ENCODE measurements around a stretch of chr10.

DNA sequence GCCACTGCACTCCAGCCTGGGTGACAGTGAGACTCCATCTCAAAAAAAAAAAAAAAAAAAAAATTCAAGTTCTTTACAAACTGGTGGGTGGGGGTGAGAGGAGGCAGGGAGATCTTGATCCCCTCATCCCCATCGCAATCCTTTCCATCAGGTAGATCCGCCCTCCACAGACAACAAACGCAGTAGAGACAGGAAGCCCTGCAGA, 216.9 kb downstream of the CELF2 start:
- PRO-cap: no peak

DNA sequence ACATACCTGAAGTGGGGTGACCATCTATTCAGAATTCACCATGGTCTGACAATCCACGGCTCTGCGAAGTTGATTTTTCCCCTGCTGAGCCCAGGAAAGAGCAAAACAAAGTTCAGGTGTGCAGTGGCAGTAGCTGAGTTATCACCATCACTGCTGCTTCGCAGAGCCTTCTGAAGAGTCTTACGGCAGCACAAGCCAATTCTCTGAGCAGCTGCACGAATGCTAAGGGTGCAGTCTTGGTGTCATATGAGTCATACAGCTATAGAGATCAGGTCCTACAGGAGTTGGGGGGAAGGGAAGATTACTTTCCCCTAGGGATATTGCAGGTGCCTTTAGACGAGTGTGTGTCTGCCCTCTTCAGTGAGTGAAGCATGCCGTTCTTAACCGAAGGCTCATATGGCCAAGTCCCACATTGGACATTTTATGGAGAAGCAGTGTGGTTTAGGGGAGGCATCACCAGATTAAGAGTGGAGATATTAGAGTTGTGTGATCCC, 227.8 kb downstream of the CELF2 start:
- PRO-cap: no peak

DNA sequence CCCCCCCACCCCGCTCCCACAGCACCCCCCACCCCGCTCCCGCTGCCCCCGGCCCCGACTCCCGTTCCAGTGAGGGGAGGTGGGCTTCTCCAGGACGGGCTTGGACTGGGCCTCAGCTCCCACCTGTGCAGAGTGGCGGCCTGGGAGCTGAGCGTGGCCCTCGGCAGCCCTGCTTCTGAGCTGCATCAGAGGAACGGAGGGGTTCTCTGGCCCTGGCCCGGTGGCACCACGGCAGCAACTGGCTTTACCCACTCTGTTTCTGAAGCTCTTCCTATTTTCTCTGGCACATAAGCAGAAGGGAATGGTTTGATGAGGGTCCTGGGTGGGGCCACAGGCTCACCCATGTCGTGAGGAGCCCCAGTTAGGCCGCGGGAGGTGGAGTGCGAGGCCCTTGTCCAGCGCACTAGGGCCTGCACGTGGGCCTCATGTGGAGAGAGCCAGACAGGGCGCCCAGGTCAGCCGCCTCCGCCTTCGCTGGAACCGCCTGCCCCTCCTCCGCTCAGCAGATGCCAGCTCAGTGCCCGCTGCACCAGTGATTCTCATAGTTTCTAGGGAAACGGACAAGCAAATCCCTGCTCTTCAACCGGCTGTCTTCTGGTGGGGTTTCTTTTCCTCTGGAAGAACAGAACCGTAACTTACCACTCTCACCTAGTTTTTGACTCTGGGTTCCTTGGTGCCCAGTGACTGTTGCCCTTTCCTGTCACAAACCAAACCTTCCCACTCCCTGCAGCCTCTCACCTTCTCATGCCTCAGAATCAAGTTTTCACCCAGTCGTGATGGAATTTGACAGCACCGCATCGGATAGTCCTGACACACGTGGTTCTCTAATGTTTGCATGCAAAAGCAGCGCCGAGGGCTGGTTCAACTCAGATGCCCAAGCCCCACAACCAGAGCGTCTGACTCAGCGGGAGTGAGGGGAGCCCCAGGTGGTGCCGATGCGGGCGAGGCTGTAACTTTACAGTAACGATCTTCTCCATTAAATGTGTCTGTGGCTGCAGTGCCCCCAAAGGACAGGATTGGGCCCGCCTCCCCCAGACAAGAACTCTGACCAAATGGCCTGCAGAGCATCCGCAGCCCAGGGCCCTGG, 284.2 kb downstream of the CELF2 start:
- PRO-cap: no peak

DNA sequence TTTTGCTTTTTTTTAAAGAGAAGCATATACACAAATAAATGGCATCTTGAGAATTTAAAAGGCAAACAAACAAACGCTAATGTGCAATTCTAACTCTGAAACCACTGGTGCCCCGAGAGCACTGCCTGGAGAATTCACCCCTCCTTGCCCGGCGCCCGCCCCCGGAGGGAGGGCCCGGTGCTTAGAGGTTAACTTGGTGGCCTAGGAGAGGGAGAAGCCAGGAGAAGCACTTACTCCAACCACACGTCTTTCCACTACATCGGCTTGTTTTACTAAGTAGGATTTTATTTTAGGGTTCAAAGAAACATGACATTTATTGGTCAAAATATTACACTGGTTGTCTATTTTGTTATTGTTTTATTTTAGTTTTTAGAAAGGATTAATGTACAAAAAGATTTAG, 282.1 kb downstream of the USP6NL start:
- PRO-cap: no peak

DNA sequence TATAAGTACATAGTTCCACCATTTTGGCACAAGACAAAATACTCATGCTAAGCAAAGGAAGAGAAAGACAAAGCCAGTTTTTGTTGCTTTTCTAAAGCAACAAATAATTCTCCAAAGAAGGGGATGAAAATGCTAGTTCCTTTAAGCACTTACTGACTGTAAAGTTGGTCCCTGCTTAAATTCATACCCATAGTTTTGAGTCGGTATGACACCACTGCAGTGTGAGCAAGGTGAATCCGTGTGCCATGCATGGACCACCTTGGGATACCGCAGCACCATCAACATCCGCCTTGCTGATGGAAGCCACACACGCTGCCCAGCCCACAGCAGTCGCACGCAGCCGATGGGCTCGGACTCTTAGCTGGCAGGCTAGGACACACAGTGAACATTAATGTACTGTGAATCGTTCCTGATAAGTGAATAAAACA, 275.6 kb downstream of the USP6NL start:
- PRO-cap: no peak

- PRO-cap: unidirectional peak, plus-strand start at chr10:11525786
These were observed 85.9 kb downstream of the USP6NL start for GRCh38 chr10:11525542-11525999.

DNA sequence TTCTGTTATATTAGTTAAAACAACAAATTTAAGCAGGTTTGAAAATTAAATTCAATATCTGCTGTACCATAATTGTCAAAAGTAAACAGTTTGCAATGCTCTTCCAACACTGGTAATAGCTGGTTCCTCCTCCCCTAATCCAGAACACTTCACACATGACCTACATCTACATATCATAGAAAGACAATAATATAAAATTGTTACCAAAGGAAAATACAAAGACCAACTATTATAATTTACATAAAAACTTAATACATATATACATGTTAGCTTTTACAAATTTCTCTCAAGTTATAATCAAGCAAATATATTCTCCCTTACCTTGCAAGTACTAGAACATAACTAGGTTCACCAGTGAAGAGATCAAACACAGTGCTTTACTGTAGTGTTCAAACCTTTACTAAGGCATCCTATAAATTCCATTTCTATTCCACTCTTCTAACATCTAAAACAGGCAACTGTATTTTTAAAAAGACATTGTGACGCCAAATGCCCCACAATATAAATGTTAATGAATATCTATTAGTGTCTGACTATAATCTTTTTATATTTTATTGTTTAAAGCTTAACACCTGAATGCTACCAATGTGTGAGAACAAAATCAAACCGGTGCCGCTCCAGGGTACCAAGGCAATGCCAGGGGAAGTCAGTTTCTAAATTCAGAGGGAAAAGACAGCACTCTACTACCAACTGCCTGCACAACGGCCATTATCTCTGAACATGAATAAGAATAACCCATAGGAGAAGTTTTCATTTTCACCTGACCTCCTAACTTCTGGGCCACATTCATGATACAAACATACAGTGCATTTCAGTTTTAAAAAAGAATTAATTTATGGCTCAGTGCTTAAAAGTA, 22.0 kb downstream of the USP6NL start:
- PRO-cap: no peak

- PRO-cap: no peak
These were observed 1.0 kb upstream of the USP6NL start for GRCh38 chr10:11612388-11613010.

- PRO-cap: no peak
These were observed 16.6 kb downstream of the ECHDC3 start for GRCh38 chr10:11758716-11759153.

GRCh38 chr10:11824217-11825464, 1.5 kb downstream of the PROSER2 start:
- PRO-cap: no peak

GRCh38 chr10:11831994-11832348, 8.8 kb downstream of the PROSER2 start:
- PRO-cap: no peak

- PRO-cap: no peak
These were observed 71.1 kb downstream of the PROSER2 start for GRCh38 chr10:11894012-11894984.

GRCh38 chr10:12156665-12157245, 27.3 kb downstream of the SEC61A2 start:
- PRO-cap: no peak

DNA sequence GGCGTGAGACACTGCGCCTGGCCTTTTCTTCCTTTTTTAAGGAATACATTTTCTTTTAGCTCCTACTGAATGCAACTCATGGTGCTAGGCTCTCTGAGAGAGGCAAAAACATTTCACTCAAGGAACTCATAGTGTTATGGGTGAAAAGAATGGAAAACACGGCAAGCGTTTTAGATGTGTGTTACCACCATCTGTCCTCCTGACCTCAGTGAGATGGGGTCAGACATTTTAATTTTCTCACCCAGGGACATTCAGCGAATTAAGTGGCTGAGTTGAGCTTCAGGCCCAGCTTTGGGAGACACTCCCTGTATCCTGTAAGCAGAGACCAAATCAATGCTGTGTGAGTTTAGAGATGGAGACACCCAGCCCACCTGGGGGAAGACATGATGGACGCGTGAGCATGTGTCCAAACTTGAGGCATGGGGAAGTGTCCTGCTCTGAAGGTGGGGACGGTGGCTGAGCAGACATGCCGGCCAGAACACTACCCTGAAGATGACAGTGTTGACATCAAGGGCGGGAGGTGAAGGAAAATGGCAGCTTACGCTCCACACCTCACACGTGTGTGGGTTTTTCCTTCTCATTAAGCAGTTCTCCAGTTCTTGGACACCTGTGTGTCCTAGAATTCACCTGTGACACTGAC, 44.1 kb downstream of the CAMK1D start:
- PRO-cap: no peak

- PRO-cap: no peak
These were observed 56.0 kb downstream of the CAMK1D start for GRCh38 chr10:12405289-12405783.

- PRO-cap: no peak
These were observed 63.7 kb downstream of the CAMK1D start for GRCh38 chr10:12412826-12413697.

GRCh38 chr10:12594329-12595125, 245.2 kb downstream of the CAMK1D start:
- PRO-cap: unidirectional peak, minus-strand start at chr10:12594521

DNA sequence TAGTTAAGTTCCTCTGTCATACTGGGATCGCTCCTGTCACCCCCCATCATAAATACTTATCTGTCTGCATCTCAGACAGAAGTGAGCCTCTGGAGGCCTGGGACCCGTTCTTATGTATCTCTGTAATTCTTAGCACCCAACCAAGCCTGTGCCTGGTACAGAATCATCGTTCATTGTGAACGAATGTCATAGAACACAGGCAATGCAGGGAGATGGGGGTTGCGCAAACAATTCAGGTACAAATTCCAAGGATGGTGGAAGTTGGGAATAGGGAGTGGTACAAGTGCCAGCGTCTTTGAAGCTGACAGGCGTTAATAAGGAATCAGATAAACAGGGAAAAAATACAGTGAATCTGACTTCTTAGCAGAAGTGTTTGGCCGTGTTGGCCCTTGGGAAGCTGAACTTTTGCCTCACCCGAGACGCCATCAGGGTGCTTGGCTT, 254.7 kb downstream of the CAMK1D start:
- PRO-cap: unidirectional peak, minus-strand start at position 175 of the sequence

DNA sequence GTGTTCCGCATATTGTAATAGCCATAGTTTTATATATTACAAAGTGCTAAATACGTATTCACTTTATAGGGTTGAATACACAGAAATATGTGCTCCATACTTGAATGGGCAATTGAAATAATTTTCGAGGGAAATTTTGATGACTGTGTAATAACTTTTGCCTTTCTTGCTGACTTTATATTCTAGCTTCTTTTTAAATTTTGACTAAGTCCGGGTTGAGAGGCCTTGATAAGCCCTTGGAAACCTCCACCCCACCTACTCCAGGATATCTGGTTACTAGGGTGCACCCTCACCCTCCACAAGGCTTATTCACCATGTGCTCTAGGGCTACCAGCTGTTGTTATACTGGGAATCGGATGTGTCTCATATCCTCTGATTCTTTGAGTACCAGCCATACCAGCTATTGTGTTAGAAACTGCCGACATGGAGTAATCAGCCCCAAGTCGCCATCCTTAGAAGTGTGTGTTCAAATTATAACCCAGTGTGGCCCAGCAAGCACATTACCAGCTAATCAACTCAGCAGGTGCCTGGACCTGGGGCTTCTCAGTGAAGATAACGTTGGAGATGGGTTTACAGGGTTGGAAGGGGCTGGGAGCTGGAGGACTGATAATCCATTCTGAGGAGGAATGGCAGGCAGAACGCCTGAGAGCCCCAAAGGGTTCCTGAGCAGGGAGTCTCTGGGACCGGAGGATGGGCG, 265.3 kb downstream of the CAMK1D start:
- PRO-cap: no peak

DNA sequence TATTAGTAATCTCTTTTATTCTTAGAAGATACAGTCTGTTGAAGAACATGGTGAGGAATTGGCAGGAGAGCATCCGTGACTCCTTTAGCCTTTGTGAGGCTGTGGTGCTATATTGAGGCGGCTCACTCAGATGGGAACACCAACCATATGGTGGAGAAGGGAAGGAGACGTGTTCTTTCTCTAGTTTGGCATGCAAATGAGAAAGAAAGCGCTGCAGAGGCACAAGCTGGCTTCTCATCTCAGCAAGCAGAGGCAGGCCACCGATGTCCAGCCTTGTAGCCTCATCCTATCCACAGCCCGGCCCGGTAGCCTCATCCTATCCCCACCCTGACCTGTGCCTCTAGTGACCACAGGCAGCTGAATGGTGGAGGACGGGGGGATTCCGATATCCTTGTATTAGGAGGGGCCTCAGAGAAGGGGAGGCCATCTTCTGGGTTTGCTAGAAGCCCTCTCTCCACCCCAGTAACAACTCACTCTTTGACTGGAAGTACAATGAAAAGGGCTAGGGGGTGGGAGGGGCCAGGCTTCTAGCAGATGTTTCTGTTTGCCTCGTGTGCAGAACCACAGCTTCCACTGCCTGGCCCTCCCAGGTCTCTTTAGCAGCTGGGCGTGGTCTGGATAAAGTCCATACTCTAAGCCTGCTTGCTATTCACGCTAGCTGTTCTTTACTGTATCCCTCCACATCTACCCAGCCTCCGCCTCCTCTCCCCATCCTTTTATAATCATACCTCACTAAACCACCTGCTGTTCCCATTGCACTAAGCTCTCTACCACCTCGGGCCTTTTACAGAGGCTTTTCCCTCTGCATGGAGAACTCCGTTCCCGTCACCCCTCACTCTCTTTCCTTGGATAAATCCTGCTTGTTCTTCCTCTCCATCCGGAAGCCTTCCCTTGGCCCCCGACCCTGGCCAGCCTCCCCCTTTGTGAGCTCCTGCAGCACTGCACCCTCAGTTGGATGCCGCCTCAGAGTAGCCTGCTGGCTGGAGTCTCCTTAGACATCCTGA, 288.6 kb downstream of the CAMK1D start:
- PRO-cap: no peak

All from duodenum (tissue), 1 donor.